CMK (cell line): ENCODE measurements around a stretch of chr15.

DNA sequence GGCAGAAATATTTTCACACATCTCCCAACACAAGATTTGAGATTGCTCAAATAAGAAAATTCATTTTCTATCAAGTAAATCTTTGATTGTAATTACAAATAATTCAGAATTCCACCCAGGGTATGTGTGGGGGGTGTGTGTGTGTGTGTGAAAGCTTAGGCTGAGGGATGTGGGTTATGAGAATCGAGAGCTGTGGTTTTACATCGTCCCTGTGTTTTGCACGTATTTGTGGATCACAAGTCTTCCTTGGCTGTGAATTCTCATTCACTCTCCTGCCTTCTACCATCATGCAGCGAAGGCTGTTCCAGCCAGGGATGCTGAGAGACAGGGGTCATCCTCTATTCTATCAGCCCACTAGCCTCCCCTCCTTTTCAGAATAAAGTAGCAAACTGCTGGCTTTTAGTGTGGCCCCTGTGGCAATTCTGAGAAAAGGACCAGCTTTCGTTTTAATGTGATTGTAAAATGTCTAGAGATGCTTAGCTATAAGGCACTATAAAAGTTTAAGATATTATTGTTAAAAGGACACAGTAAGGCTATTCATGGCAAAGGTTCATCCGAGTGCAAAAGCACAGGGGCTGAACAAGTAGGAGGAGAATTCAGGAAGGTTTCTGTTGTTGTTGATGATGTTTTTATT, 460.6 kb upstream of the NR2F2 start:
- RRBS, result no CpG with 5 or more reads among the region's 6 CpGs

DNA sequence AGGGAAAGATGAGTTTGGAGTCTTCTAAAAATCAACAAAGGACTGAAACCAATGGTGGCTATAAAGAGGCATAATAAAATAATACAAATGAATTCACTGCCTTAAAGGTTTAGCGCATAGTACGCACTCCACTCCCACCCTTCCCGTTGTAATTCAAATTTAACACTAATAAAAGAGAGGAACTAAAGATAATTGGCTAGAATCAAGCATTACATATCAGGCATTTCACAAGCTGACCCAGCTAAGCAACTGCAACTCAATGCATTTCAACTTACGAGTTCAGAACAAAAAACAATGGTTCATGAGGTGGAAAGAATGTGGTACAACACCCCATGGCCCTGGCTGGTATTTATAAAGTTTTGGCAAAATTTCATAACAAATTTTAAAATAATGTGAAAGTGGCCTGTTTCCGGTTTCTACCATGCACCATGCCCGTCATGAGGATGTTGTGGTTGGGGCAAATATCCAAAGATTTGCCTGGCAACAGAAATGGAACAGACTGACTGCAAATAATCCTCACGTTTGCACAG, 455.4 kb upstream of the NR2F2 start:
- RRBS, result no CpG with 5 or more reads among the region's 7 CpGs

DNA sequence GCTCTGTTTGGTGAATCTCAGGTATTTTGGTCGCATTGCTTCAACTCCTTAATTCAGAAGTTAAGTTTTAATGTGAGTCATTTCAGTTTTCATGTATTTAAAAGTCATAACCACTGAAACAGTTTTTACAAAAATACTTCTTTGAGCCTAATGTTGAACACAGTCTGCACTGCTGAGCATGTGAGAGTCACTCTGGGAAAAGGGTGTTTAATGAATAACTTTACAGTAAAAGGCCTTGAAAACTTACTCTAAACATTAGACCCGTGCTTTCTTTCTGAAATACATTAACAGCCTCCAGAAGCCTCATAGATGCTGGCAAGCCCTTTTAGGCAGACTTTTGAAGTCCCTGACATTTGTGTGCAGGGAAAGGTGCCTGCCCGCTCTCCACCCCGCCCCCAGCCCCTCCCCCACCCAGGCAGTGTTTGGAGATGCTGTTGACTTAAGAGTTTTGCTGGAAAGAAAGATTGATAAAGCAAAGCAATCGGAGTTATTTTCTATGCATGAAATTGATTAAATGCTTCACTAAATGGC, 68.9 kb upstream of the NR2F2 start:
- RRBS, result no CpG with 5 or more reads among the region's 5 CpGs

DNA sequence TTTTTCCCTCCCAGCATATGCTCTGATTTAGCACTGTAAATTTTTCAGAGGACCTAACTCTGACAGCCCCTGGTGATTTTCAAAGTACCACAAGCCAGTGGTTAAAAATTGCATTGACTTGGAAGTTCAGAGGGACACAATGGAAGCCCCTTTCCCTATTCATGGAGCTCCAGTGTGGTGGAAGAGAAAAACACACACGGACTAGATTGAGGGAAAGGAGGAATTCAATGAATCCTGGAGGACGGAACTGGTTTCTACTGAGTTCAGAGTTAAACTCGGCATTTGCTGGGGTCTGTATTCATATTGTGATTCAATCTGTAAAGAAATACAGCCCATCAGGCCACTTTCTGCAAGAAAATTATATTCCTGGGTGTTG, 3.1 kb upstream of the NR2F2 start:
- RRBS, result no CpG with 5 or more reads among the region's 3 CpGs

DNA sequence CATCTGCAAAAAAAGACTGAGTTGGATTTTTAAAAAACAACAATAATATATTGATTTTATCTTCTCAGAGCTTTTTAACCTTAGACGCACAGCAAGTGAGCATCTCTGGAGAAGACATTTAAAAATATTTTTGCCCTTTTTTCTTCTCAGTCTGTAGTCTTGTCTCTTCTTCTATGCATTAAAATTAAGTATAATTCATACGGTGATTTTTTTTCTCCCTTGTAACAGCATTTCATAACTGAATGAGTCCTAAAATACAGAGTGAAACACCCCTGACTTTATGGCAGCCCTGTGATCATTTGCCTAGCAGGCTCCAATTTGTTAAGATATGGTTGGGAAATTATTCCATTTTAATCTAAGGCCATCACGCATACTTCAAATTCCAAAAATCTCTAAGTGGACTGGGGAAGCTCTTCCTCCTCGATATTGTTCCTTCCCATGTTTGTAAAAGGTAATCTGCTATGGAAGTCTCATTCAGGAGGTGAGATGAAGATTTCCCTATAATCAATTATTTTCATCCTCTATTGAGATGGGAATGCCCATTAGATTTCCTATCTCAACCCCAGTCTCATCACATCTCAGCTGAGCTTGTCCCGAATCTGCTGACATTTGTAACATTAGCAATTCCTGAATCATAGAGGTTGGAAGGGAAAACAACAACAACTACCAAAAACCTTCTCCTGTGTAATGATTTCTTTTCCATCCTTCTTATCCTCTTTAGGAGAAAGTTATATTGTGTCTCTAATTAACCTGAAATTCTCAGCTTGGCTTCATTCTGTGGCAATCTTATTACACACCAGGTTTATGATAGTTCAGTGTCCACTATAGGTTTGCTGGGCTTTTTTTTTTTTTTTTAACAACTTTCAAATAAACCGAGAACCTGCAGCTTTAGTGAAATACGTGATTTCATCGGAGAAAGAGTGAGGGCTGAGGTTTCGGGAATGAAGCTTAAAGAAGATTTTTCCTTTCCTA, 2.3 kb upstream of the NR2F2 start:
- RRBS, result no CpG with 5 or more reads among the region's 9 CpGs

GRCh38 chr15:96329349-96329832, 1.1 kb upstream of the NR2F2 start:
- RRBS, result no CpG with 5 or more reads among the region's 6 CpGs

GRCh38 chr15:96340349-96341162, 10.1 kb downstream of the NR2F2 start:
- RRBS, result 100% methylated on average over 2 of the region's 53 CpGs

GRCh38 chr15:96491709-96492529, 161.4 kb downstream of the NR2F2 start:
- RRBS, result no CpG with 5 or more reads among the region's 56 CpGs

- RRBS, result no CpG with 5 or more reads among the region's 7 CpGs
Measured at GRCh38 chr15:96889683-96890682, 559.5 kb downstream of the NR2F2 start.

DNA sequence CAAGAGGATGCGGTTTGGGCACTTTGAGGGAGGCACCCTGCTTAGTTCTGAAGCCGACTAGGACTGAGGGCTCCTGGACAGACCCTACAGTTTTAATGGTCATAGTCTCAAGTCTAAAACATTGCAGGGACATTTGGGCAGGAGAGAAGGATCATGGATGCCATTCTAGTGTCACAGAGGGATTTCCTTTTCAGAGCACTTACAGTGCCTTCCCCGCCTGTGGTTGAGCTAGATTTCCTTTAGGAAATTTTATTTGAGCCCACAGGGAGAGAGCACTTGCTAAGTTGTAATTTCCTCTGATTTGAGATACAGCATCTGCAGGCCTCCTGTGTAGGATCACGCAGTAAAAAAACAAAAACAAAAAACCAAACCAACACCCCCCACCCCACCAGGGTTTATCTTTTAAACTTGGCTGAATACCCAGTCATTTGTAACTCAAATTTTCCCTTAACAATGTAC, 566.5 kb downstream of the NR2F2 start:
- RRBS, result no CpG with 5 or more reads among the region's 4 CpGs

DNA sequence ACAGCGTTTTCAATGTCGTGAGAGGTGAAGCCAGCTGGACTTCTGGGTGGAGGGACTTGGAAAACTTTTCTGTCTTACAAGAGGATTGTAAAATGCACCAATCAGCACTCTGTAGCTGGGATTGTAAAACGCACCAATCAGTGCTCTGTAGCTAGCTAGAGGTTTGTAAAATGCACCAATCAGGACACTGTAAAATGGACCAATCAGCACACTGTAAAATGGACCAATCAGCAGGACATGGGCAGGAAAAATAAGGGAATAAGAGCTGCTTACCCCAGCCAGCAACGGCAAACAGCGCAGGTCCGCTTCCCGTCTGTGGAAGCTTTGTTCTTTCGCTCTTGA, 726.5 kb upstream of the ARRDC4 start:
- RRBS, result no CpG with 5 or more reads among the region's 8 CpGs

DNA sequence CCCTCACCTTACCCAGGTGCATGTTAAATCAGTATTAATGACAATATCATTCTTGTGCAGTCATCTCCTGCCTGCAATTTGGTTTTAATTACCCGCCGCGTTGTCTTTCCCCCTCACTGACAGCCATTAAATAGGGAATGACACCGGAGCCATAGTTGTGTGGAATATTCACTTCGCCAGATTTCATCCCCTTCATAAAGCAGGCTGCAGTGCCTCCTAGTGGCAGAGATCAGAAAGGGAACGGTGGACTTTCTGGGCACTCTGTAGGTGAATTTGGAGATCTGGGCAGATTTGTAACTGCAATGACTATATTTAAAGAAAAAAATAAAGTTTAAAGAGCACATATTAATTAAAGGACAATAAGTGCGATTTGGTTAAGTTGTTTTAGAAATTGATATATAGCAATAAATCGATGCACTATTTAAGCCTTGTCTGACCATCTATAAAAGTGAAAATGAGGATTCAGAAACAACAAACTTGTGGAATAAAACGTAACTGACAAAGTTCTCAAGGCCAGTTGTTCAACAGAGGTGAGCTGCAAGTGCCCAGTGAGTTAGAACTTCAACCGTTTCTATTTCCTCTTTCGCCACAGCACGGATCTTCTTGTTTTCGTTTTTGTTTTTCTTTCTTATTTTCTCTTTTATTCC, 725.1 kb upstream of the ARRDC4 start:
- RRBS, result no CpG with 5 or more reads among the region's 13 CpGs

- RRBS, result no CpG with 5 or more reads among the region's 8 CpGs
Measured at GRCh38 chr15:97968960-97969663, 8.6 kb downstream of the ARRDC4 start.

- RRBS, result no CpG with 5 or more reads among the region's 1 CpG
Measured at GRCh38 chr15:98000088-98000463, 39.6 kb downstream of the ARRDC4 start.

DNA sequence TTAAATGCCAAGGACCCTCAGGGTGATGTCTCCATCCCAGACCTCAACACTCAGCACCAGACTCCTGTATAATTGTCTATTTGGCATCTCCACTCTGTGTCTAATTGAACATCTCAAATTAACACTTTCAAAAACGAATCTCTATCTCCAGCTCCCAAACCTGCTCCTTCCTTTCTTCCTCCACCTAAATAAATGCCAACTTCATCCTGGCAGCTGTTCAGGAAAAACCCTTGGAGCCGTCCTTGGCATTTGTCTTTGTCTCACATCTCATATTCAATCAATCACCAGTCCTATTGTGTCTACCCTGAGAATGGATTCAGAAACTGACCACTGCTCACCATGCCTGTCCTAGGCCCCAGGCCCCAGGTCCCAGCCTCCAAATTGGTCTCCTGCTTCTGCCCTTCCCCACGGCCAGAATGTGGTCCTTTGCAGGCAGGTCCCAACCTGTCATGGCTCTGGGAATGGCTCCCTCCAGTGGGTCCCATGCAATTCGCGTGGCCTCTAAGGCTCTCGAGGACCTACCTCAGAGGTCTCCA, 56.4 kb downstream of the ARRDC4 start:
- RRBS, result no CpG with 5 or more reads among the region's 6 CpGs

GRCh38 chr15:98160087-98160412, 199.5 kb downstream of the ARRDC4 start:
- RRBS, result no CpG with 5 or more reads among the region's 7 CpGs

- RRBS, result 81% methylated on average over 18 of the region's 73 CpGs
Measured at GRCh38 chr15:98547495-98548620, 100.5 kb upstream of the IGF1R start.

DNA sequence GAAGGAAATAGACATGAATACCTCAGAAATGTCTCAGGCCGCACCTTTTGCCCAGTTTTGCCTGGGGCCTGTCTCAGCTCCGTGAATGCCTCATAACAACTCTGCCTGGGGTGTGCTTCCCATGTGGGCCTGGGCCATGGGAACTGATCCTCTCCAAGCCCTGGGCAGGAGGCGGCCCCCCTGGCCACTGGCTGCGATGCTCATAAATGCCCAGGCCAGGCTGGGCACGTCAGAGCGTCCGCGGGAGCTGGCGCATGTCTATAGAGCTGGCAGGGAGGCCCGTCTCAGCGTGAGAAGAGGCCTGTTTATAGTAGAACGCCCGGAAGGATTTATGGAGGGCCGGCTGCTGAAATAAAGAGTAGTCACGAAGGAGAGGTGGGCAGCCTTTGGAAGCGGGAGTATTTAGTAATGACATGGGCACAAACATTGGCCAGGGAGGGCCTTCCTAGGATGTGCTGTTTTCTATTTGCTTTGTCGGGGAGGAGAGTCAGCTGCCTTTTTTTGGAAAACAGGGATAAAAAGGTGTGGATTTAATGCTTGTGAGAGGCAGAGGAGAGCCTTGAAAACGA, 85.9 kb upstream of the IGF1R start:
- RRBS, result no CpG with 5 or more reads among the region's 18 CpGs

- RRBS, result no CpG with 5 or more reads among the region's 16 CpGs
Measured at GRCh38 chr15:98662298-98663434, 14.3 kb downstream of the IGF1R start.

DNA sequence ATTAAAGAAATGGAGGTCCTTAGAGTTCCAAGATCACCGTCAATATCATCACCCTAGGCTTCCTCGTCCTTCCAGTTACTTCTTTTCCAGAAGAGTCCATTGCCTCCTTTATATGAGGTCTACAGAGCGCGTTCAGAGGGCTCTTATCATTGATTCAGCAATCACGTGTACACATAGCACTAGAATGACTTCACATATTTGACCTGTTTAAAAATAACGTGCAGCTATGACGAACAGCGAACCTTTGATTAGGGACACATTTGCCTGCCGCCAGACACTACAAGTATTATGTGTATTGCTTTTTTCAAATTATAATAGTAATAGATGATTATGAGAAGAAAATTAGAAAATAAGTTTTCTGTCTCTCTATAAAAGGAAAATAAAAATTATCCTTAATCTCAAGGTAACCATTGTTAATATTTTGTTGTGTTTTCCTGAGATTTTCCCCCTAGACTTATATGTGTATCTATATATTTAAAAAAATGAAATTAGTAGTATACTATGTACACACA, 26.1 kb downstream of the IGF1R start:
- RRBS, result no CpG with 5 or more reads among the region's 9 CpGs